Left colon (tissue), 1 donor: ENCODE measurements around the genes SLC25A3, ACTR6, NR1H4 and ARL1.

GRCh38 chr12:97000164-97000424 is 93.0 kb downstream of the NEDD1 start:
- PRO-cap, result unidirectional peak, minus-strand start at chr12:97000339

DNA sequence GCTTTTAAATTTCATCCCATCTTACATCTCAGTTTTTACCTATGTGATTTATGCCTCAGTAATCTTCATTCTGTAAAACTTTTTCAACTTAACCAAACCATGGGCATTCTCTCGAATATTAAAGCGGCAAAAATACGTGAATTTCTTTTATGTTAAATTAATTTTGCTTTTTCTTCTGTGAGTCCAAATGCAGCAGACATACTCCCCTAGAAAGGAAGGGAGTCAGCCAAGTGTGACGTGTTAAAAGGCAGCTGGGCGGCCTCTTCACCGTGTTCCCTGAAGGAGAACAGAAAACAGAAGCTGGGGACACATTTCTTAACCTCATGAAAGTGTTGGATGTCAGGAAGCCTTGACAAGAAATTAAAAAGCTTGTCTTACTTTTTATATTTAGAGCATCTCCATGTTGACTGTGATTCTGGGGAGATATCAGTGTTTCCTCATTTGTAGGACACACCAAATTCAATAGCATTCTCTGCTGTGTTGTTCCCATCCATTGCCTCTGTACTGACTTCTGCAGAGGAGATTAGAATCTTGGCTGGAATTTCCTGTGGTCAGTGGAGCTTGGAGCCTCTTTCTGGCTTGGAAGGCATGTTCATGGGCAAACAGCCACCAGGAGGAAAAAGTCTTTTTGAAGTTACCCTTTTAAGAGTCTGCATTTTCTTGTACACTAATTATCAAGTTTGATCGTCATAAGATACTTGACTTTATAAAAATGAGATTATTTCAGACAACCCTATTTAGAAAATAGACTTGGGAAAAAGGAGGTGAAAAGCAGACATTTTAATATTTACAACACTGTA is 649.3 kb downstream of the NEDD1 start:
- PRO-cap, result no peak

DNA sequence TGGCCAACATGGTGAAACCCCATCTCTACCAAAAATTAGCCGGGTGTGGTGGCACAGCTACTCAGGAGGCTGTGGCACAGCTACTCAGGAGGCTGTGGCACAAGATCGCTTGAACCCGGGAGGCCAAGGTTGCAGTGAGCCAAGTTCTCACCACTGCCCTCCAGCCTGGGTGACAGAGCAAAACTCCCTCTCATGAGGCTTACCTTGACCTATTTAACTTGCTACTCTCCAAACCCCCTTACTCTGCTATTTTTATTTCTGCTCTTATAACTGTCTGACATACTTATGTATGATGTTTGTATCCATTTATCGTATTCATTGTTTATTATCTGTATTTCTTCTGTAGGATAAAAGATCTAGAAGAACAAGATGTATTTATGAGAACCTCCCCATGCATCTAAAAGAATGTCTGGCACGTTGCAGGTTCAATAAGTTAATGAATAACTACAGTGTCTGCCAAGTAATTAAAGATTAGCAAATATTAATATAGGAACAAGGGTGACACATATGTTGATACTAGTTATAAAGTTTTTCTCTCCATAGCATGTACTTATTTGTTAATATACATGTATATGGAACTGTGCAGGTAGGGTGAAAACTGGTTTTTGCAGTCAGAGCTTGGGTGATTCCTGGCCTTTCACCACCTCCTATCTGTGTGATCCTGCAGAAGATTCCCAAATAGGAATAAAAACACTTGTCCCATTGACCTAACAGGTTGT is 15.5 kb upstream of the TMPO start:
- PRO-cap, result no peak

- PRO-cap, result bidirectional peak, plus-strand start at chr12:98593765, minus-strand start at chr12:98593456; bidirectional peak, plus-strand start at chr12:98594373, minus-strand start at chr12:98594298
Observed at GRCh38 chr12:98593568-98594670, at the start of gene SLC25A3. SLC25A3 (plus strand) TSS chr12:98593686.

- PRO-cap, result no peak
Observed at GRCh38 chr12:98726354-98726633, 81.2 kb downstream of the APAF1 start.

DNA sequence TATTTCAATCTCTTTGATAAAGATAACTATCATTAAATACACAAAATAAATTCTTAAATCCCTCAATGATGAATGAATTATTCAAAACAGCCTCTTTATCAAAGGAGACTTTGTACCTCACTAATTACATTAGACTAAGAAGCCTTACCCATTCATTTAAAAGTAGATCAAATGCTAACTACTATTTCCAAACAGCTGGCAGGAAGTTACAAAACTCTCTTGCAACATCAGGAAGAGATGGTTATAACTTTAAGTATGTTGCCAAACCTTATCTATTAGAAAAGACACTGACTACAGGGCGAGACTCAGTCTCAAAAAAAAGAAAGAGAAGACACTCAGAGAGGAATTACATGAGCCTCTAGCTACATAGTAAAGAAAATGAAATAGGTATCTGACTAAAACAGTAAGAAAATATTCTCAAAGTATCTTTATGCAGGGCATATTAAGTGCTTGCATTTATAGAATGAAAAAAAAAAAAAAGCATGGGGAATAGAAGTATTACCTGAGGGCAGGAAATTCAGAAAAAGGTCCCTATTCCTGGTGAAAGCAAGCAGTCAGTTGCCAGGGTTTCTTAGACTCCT is 14.5 kb downstream of the BLTP3B start:
- PRO-cap, result no peak

GRCh38 chr12:100136915-100137533 is 5.7 kb downstream of the BLTP3B start:
- PRO-cap, result no peak

DNA sequence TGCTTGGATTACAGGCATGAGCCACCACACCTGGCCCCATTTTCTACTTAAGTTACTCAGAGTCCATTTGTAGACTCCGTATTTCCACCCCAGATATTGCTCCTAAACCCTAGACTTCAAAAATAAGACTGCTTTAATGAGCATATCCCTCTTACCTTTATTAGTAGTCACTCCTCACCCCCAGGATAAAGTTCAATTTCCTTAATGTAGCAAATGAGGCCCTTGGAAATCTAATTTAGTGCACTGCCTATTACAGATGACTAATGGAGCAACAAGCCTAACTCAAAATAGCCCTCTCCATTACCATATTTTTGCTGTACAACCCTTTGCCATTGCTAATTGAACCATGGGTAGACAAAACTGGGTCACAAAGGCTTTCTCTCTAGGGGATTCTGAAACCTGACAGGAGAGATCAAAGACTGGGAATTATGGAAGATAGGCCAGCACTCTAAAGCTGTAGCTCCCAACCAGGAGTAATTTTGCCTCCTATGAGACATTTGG is 5.0 kb downstream of the BLTP3B start:
- PRO-cap, result no peak

DNA sequence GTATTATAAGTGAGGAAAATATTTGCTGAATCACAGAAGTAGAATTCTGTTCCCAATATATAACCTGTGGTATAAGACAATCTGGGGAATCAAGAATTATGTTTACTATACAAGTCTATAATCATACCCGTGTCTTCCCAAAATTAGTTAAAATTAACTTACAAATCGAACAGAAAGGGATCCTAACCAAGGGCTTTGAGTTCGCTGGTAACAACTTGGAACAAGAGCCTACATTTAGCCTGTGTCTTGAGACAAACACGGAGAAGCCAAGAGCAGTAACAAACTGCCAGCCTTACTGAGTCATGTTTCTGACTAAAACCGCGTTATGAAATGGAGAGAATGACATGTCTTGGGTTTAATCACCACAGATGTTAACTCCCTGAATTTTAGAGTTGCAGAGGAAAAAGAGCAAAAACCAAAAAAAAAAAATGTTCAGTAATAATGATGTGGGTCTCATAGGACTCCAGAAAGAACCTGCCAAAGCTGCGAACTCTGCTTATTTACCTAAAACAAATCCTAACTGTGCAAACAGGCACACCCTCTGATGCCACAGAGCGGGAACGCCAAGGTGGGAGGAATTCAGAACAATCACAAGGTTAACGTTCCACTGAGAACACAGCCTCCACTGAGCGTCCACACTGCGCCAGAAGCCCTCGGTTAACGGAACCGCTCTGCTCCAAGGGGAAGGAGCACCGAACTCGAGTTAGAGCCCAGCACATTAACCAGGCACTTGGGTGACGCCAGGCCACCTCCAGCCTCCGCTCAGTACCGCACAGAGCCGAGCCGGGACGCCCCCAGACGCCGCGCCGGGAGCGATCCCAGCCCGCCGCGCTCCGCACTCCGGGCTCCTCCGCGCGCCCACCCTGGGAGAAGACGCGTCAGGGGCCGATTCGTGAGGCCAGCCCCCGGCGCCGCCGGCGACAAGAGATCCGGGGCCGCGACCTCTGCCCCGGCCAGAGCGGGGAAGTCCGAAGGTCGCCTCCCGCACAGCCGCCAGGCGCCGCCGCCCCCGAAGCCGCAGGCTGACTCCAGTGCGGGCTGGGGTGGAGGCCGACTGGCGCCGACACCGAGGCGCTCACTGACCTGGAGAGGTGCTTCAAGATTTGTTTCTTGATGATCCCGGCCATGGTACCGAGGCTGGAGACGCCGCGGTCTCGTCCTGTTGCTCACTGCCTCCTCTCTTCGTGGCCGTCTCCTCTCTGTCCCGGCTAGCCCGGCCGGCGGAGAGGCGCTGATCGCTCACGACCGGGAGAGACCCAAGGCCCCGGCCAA is 729 bp downstream of the BLTP3B start:
- PRO-cap, result unidirectional peak, plus-strand start at position 587 of the sequence; bidirectional peak, plus-strand start at position 775 of the sequence, minus-strand start at position 662 of the sequence; bidirectional peak, plus-strand start at position 956 of the sequence, minus-strand start at position 927 of the sequence

GRCh38 chr12:100163794-100164460 is 21.3 kb upstream of the BLTP3B start:
- PRO-cap, result bidirectional peak, plus-strand start at chr12:100164146, minus-strand start at chr12:100164080

- PRO-cap, result no peak
Observed at GRCh38 chr12:100170329-100170844, 27.7 kb upstream of the BLTP3B start.

GRCh38 chr12:100200374-100201336 is at the start of gene ACTR6:
ACTR6 (plus strand) TSS chr12:100200815.
- PRO-cap, result bidirectional peak, plus-strand start at chr12:100200800, minus-strand start at chr12:100200729

DNA sequence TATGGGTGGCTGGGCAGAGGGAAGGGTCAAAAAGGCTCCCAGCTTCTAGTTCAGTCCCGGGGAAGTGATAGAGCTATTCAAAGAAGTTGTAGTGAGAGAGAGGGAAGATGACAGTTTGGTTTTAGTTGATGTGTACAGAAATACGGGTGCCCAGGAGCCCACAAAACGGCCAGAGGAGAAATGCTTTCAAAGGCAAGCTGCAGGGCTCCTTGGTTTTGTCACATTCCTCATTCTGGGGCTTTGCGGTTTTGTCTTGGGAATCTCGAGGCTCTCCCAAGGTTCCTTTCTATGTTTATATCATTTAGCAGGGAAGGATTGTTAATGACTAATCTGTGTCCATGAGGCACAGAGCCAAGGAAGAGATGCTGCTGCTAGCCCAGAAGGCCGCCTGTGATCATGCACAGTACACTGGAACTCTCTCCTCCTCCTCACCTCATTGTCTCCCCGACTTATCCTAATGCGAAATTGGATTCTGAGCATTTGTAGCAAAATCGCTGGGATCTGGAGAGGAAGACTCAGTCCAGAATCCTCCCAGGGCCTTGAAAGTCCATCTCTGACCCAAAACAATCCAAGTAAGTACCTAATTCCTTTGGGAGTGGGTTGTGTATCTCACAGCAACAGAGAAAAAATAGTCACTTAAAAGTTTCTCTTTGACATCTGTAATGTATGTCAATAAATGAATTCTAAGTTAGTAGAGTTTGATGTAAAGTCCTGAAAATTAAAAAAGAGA is at the start of gene NR1H4:
NR1H4 (plus strand) TSS at position 379 of the 730 bp plus-strand sequence.
- PRO-cap, result no peak

DNA sequence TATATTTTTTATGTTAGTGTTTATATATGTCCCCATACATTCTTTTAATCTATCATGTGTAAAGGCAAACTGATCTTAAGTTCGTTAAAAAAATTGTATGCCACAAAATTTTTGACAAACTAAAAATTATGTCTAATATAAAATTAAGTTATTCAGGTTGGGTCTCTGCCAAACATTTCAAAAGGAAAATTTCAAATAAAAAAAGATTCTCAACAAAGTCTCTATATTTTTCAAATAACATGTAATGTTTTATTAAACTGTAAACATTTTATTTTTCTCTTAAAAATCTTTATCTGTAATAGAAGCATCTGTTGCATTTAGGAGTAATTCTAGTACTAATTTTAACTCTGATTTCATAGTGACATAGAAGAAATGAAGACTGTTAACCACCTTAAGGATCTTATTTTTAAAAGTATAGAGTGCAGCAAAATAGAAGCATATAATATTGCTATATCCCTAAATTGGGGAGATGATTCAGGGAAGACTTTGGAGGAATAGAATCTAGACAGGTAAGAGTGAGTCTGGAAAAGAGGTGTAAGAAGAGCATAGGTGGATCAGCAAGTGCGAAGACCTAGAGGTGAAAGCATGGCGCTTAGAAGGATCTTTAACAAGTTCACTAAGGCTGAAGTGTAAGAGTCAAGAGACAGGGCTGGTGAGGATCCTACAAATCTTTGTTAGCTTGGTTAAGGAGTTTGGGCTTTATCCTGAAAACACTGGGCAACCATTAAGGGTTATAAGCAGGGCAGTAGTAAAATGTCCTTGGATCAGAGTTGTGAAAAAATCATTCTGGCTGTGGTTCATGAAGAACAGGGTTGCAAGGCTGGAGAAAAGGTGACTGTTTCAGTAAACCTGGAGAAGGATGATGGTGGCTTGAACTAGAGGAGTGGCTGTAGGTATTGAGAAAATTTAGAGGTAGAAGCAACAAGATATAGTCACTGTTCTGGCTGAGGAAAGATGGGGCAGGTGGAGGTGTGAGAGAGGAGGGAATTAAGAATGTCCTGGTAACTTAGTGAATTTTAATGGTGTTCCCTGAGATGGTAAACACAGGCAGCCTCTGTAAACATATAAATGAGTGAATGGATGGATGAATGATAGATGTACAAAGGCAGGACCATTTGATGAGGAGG is 4.2 kb downstream of the GAS2L3 start:
- PRO-cap, result no peak

- PRO-cap, result no peak
Observed at GRCh38 chr12:100987836-100988241, 193.3 kb downstream of the ANO4 start.

- PRO-cap, result no peak
Observed at GRCh38 chr12:101229678-101230174, 19.7 kb upstream of the SLC5A8 start.

DNA sequence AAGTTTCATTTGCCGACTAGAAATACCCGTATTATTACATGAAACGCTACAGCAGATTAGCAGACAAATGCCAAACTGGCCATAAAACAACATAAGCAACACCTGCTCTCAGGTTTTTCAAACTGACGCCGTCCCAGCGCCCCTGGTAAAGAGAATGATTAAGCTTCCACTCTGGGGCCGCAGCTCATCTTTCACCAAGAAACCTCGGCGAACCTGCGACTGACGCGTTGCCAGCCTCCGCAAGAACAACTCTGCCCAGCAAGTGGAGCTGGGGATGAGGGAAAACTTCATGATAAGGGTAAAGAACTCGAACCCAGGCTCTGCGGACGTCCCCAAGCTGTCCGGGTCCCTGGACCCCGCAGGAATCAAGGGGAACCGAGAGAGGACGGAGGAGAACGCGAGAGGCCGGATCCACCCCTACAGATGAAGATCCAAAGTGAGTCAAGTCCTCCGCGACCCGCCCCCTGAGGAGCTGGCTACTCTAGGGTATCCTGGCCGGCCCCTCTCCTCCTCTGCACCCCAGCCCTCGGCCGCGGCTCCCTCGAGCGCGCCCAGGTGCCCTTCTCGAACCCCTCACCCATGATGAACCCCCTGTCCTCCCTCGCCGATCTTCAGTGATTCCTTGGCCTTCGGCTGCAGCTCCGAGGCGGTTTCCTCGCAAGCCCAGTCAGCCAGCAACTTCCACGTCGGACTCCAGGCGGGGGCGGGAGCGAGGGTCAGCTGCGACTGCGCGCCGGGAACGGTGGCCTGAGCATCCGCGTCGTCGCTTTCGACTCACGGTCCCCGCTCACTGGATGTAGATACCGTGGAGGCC is at the start of gene ARL1:
ARL1 (minus strand) TSS at position 708 of the 814 bp plus-strand sequence.
- PRO-cap, result bidirectional peak, plus-strand start outside the sequence, minus-strand start at position 695 of the sequence

DNA sequence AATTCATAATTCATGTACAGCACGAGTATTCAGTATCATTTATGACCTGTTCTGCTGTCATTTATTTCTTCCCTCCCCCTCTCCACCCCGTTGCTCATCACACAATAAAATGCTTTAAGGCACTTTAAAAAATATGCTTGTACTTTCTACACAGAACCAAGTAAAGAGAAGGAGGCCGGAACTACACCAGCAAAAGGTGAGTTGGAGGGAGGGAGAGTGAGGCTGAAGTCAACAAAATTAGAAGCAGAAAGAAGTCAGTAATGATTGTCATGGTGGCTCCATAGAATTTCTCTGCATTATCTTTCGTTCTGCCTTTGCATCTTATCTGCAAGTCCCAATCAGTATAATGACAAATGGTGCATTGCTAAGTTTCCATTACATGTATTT is 22.3 kb downstream of the MYBPC1 start:
- PRO-cap, result no peak

GRCh38 chr12:101671317-101671877 is 26.0 kb upstream of the CHPT1 start:
- PRO-cap, result no peak

DNA sequence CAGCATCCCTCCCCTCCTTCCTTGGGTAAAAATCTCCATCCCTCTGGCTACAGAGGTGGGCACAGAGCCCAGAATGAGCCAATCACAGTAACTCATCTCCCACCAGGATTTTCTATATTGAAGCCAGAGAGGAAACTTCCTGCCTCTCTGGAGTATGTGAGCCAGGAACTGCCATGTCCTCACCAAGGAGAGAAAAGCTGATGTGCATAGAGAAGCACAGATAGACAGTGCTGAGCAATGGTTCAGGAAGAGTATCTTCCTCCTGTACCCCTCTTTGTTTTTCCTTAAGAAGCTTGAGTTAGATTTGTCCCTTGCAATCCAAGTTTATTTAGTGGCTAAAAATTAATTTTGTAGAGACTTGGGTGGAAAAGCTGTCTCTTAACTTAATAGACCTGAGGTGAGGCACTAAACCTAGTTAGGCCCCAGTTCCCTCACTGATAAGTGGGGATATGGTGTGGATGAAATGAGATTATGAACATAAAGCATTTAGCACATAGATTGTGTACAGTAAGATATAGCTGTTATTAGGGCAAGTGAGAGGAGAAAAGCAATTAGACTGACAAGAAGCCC is 3.3 kb upstream of the SYCP3 start:
- PRO-cap, result no peak